Mucosa of descending colon (tissue), 1 donor: ENCODE results near the genes KLF15 and ZXDC.

GRCh38 chr3:126270018-126271011 lies 86.9 kb downstream of the KLF15 start:
- PRO-cap, result no peak

DNA sequence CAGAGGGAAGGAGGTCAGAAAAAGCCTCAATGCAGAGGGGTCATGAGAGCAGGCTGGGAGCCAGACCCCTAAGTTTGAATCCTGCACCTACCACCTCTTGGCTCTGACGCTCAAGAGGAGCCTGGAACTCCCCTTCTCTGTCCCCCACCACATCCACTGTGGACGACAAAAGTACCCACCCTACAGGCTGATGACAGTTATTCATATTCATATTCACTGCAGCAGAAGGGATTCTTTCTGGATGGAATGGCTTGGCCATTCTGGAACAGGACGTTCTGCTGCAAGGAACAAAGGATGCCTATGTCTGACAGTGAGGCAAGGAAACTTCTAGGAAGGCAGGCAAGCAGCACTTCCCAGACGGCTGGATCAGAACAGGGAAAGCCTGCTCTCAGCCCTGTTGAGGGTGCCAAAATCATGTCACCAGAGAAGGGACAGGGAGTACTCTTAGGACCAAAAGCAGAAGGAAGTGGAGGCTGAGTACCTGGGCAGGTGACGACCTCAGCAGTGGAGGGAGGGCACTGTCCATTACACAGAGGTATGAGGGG lies 9.8 kb downstream of the KLF15 start:
- PRO-cap, result unidirectional peak, plus-strand start at position 356 of the sequence

- PRO-cap, result no peak
Measured at GRCh38 chr3:126354734-126355199, 2.4 kb downstream of the KLF15 start.

DNA sequence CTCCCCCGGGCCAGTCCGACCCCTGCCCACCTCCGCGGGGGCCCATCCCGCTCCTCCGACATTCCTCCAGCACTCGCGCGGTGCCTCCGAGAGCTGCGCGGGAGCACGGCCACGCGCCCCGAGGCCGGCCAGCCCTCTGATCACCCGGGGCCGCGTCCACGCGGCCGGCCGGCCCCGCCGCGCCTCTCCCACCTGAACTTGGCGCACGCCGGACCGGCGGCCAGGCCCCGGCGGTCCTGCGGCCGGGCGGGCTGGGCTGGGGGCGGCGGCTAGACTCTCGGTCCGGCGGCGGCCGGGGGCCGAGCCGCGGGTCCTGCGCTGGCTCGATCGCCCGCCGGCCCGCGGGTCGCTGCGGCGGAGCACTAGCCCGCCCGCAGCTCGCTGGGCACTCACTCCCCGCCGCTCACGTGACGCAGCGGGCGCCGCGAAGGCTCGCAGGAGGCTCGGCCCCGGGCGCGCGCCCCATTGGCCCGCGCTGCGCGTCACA lies at the start of gene KLF15:
Gene KLF15, minus strand, starts transcription at position 364 of the 487 bp plus-strand sequence.
- PRO-cap, result bidirectional peak, plus-strand start outside the sequence, minus-strand start at position 391 of the sequence

- PRO-cap, result no peak
Measured at GRCh38 chr3:126357741-126358045, 485 bp upstream of the KLF15 start.

GRCh38 chr3:126364352-126364679 lies 7.1 kb upstream of the KLF15 start:
- PRO-cap, result no peak

GRCh38 chr3:126442706-126443646 lies 32.7 kb downstream of the ZXDC start:
- PRO-cap, result no peak

DNA sequence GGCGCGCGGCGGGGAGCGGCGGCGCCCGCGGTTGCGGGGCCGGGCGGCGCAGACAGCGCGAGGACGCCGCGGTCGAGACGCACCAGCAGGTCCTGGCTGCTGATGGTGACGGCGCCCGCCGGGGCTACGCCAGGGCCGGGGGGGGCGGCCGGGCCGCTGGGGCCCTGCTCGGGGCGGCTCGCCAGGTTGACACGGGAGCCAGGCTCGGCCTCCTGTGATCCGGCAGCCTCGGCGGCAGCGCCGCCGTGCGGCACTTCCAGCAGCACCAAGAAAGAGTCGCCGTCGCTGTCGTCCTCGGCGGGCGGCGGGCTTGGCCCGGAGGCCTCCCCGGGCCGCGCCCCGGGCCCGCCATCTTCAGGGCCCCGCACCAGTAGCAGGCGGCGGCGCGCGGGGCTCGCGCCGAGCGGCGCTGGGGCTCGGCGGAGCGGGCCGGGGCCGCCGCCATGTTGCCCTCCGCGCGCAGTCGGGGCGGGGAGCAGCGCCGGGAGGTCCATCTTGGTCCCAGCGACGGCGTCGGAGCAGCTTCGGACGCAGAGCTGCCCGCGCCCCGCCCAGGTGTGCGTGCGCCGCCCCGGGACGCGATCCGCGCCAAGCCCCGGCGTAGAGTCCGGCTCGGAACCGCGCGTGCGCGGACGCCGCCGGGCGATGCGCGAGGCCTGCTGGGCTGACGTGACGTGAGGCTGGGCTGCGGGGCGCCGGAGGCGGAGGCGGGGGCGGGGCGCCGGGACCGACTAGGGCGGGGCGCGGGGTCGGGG lies at the start of gene ZXDC:
Gene ZXDC, minus strand, starts transcription at position 520 of the 755 bp plus-strand sequence.
- PRO-cap, result bidirectional peak, plus-strand start at position 273 of the sequence, minus-strand start at position 247 of the sequence; bidirectional peak, plus-strand start outside the sequence, minus-strand start at position 520 of the sequence

DNA sequence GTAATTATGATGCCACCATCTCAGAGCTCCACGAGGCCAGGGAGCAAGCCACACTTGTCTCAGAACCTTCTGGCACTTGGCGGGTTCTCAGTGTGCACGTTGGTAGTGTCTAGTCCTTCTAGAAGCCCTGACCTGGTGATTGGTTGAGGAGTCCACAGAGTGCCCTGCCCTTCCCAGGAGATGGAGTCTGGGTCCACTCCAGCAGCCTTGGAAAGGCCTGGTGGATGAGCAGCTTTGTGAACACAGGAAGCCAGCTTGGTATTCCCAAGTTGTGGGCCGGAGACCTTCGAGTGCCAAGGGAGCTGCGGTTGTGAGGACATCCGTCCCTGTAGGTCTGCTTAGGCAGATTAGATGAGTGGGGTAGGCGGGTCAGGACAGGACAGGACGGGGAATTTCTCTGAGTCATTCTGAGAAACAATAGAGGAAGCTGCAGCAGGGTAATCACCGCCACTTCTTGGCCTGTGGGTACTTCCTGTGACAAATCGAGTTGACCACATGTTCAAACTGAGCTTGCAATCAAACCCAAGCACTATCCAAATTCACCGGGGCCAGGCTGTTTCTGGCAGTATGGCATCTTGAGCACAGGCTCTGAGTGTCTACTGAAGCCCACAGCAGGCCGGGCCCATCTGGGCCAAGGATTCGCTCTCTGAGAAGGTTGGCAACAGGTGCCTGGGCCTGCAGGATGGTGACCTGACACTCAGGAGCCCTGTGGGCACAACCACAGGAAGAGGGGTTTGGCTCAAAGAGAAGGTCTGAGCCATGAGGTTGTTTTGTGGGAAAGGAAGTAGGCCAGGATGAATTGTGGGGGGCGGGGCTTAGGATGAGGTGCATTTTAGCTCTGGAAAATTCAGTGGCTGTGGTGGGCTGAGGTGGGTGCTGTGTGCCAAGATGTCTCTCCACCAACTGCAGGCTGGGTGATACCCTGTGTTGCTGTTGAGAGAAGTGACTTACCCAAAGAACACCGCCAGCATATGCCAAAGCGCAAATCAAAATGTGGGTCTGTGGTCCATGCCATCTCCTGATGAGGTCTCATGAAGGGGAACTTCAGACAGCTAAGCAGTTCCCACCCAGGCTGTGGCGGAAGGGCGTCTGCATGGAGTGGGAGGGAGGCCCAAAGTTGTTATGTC lies 71.4 kb upstream of the PLXNA1 start:
- PRO-cap, result no peak

- PRO-cap, result no peak
Measured at GRCh38 chr3:126961192-126961546, 21.7 kb upstream of the PLXNA1 start.

DNA sequence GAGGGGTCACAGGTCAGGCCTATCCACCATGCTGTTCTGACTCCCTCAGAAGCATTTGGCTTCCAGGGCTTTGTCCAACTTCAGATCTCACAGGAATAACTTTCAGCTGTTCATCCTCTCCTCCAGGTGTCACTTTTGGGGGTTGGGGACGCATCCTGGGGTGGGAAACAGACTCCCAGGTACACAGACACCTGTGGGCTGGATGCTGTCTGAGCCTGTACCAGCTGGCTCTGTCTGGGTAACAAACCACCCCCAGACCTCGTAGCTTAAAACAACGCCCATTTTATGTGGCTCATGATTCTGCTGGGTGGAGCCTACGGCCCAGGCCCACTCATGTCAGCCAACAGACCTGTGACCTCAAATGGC lies 21.3 kb upstream of the PLXNA1 start:
- PRO-cap, result no peak

- PRO-cap, result no peak
Measured at GRCh38 chr3:126983252-126983691, 357 bp downstream of the PLXNA1 start.

- PRO-cap, result bidirectional peak, plus-strand start at chr3:127035849, minus-strand start at chr3:127035734
Measured at GRCh38 chr3:127035139-127036232, 52.6 kb downstream of the PLXNA1 start.

DNA sequence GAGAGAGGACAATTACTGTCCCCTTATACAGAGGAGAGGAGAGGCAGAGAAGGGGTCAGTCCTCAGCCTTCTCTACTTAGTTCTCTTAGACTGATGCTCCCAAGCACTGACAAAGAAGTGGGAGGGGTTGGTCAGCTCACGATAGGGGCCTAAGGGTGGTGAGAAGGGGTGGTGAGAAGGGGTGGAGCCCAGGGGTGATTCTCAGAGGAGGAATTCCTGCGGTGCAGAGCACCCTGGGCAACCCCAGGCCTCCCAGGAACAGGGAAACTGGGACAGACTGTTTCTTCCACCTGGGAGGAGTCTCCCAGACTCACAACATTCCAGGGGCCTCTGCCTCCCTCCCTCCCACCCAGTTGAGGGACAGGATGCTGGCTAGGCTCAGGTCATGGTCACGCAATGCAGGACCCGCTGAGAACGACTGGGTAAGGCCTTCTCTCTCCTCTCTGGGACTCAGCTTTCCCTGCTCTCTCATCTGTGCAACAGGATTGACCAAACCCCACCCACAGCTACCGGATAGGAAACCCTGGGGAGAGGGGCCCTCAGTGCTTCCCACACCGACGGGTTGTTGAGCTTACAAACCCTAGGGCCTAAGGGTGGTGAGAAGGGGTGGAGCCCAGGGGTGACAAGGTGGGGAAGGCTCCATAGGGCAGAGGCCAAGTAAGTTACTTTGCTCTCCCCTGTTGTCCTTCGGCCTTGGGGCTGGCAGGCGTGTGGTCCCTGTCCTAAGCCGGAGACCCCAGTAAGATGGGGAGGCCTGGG lies 1.5 kb downstream of the TPRA1 start:
- PRO-cap, result no peak

- PRO-cap, result no peak
Measured at GRCh38 chr3:127680261-127680888, 7.6 kb downstream of the ABTB1 start.

DNA sequence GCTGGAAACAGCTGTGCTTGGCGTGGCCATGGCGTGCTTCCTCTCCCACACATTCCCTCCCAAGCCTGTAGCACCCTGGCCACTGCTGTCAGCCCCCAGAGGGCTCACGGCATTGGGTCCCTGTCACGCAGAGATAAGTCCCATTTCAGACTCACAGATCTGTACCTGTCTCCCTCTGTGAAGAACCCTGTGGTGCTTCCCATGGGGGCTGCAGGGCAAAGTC lies 28.5 kb downstream of the ABTB1 start:
- PRO-cap, result no peak

DNA sequence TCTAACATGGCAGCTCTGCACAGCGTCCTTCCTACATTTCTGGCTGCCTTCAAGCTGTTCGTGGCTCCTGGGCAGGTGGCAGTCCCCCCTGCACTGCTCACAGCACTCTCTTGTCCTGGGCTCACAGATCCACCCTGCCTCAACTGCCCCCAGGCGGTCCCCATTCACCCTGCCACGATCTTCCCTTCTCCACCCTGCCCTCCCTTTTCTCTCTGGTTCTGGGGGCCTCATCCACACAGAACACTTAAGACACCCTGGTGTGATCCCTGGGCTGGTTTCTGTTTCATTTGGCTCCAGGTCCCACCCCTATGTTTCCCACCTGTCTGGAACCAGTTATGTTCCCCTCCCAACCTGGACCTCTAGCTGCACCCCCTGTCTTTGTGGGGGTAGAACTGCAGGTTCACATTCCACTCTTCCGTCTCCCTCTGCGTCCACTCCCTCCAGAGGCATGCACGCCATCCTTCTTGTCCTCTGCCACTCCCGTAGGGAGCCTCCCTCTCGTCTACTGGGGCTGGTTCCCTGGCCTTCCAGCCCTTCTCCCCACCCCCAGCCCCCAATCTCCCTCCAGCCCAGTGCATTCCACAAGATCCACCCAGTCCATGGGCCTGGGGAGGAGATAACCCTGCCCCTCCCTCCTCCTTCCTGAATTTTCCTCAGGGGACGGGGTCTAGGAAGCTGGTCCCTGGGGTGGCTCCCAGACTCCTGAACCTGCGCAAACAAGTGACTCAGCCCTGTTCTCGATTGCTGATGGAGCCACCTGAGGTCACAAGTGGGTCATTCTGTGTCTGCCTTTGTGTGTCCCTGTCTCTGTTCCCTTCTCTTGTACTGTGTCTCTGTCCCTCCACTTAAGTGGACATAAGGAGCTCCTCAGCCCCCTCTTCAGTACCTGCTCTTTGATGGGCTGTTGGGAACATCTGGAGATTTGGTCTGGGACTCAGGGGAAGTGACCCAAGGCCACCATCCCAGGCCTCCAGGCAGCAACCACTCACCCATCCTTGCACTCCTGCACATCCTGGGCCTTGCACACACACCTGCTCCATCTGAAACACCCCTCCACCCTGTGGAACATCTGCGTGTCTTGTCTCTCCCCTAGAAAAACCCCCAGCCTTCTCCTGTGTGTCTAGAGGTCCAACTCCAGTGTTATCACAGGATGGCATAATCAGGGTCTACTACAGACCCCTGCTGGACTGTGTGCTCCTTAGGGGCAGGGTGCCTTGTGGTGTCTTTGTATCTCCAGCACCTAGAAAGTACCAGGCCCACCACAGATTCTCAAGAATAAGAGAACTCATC lies 73.9 kb downstream of the ABTB1 start:
- PRO-cap, result no peak

DNA sequence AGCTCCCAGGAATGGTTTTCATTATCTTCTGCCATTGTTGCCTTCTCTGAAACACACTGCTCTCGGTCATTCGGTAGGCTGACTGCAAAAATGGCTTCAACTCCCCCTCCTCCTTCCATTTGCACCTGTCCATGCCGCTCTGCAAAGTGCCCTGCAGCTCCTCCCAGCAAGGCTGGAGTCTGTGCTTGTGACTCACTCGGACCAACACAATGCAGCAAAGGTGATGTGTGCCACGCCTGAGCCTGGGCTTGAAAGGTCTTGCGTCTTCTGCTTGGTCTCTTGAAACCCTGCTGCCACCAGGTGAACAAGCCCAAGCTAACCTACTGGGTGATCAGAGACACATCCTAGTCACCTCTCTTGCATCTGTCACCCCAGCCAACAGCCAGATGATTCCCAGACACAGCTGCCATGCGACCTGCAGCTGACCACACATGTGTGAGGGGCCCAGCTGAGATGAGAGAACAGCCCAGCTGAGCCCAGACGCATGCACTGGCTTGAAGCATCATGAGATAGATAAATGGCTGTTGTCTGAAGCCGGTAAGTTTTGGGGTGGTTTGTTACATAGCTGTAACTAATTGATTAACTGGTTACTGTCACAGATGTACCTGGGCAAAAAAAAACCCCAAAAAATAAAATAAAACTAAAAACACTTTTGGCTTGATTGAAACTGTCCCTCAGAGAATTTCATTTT lies 71.0 kb downstream of the MGLL start:
- PRO-cap, result no peak

DNA sequence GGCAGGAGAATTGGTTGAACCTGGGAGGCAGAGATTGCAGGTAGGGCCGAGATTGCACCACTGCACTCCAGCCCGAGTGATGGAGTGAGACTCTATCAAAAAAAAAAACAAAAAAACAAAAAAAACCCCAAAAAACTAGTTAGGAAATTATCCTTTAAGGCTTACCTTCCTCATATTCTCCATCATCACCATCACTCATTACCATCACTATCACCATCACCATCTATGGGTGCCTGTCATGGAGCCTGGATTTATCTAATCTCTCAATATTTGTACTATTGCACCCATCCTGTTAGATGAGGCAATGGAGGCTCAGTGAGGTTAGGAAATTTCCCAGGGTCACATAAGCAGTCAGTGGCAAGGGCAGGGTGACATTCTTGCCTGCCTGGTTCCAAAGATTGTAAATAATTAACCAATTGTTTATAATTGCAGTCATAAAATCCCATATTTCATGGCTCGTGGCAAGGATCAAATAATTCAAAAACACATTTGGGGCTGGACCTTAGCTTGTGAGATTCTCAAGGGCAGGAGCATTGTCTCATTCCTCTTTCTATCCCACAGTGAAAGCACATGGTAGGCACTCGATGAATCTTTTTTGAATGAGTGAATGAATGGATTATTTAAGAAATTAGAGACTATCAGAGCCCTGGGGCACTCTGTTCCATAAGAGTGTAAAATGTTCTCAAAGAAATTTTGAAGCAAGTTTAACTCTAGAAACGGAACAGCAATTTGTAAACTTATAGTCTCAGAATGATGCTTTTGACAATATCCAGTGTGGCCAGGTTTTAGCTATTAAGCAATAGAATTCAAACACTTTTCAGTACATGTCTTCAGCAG lies 55.1 kb downstream of the MGLL start:
- PRO-cap, result no peak

GRCh38 chr3:127784746-127785385 lies 37.4 kb downstream of the MGLL start:
- PRO-cap, result bidirectional peak, plus-strand start at chr3:127785309, minus-strand start at chr3:127784987